A549 (cell line): ENCODE results near the genes ZC3H11B and RAB3GAP2.

GRCh38 chr1:214354677-214355195 is 73.8 kb downstream of the SMYD2 start:
- PRO-cap = no peak
CAGE:
- cytosol, long polyA plus RNA = no peak
- long polyA plus RNA = no peak
- nucleus, long polyA plus RNA = no peak

DNA sequence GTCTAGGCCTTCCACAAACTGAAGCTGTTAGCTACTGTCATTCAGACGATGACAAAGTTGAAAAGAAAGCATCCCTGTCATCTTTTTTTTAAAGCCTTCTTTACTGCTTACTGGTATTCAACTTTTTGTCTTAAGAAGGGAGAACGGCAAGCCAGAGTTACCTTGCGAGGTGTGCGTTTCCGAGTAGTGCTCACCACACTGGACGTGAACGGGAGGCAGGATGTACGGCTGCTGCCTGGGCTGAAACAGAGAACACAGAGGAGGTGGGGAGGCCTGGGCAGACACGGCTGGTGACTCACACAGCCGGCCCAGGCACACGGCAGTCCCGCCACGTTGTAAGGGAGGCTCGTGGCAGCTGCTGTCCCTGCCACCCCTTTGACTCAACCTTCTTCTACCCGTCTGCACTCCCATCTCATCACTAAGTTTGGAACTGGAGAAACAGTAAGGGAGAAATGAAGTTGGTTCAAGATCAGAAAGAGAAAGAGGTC is 105.8 kb downstream of the SMYD2 start:
- PRO-cap = no peak
CAGE:
- cytosol, long polyA plus RNA = no peak
- long polyA plus RNA = no peak
- nucleus, long polyA plus RNA = no peak

DNA sequence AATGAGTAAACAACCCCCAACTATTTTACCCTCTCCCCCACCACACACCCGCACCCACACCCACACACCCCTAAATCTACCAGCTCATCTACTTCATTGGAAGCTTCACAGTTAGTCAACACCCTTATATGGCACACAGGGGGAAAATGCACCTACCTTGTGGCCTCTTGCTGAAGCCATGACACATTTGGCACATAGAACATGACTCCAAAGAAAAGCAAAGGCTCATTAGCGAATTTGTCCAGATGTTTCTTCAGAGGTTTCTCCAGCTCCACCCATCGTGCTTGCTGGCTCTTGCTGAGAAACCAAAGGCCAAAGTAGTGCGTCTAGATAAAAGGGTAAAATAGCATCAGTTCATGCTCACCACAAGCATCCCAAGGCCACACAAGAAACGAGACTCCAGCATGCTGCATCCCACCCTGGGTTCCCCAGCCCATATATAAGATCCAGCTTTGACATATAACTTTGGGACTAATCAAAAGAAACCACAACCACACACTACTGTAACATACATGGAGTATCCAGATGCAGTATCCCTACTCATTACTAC is 99.7 kb downstream of the PTPN14 start:
- PRO-cap = no peak
CAGE:
- cytosol, long polyA plus RNA = no peak
- long polyA plus RNA = no peak
- nucleus, long polyA plus RNA = no peak

DNA sequence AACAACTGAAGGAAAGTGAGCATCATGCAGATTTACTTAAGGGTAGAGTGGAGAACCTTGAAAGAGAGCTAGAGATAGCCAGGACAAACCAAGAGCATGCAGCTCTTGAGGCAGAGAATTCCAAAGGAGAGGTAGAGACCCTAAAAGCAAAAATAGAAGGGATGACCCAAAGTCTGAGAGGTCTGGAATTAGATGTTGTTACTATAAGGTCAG is 43.4 kb downstream of the CENPF start:
- PRO-cap = unidirectional peak, plus-strand start at position 124 of the sequence
CAGE:
- cytosol, long polyA plus RNA = no peak
- long polyA plus RNA = no peak
- nucleus, long polyA plus RNA = no peak

GRCh38 chr1:215581688-215582181 is 14.6 kb downstream of the KCTD3 start:
- PRO-cap = no peak
CAGE:
- cytosol, long polyA plus RNA = no peak
- long polyA plus RNA = no peak
- nucleus, long polyA plus RNA = no peak

GRCh38 chr1:215637059-215637744 is 70.1 kb downstream of the KCTD3 start:
- PRO-cap = no peak
CAGE:
- cytosol, long polyA plus RNA = no peak
- long polyA plus RNA = no peak
- nucleus, long polyA plus RNA = no peak

DNA sequence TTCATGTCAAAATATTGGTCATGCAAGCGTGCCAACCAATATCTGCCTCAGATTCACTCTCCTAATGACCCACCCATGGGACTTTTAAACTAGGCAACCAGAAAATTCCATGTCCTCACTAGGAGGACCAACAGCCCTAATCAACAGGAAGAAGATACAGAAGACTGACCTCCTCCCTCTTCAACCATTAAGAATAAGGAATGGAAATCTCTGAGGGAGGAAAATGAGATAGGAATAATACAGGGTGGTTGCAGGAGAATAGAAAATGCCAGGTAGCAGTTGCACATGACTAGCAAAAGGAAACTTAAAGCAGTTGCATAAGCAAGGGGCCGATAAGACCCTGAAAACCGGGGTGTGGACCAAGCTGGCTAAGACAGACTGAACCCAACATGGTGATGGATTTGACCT is 61.0 kb upstream of the USH2A start:
- PRO-cap = no peak
CAGE:
- cytosol, long polyA plus RNA = no peak
- long polyA plus RNA = no peak
- nucleus, long polyA plus RNA = no peak

DNA sequence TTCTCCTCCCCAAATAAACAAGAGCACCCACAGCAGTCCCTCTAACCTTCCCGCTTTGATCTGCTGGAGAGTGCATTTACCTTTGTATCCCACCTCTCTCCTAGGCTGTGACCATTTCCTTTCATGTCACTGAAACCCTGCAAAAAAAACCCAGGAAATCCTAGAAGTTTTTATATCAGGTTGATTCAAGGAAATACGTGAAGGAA is 108.4 kb upstream of the USH2A start:
- PRO-cap = no peak
CAGE:
- cytosol, long polyA plus RNA = no peak
- long polyA plus RNA = no peak
- nucleus, long polyA plus RNA = no peak

DNA sequence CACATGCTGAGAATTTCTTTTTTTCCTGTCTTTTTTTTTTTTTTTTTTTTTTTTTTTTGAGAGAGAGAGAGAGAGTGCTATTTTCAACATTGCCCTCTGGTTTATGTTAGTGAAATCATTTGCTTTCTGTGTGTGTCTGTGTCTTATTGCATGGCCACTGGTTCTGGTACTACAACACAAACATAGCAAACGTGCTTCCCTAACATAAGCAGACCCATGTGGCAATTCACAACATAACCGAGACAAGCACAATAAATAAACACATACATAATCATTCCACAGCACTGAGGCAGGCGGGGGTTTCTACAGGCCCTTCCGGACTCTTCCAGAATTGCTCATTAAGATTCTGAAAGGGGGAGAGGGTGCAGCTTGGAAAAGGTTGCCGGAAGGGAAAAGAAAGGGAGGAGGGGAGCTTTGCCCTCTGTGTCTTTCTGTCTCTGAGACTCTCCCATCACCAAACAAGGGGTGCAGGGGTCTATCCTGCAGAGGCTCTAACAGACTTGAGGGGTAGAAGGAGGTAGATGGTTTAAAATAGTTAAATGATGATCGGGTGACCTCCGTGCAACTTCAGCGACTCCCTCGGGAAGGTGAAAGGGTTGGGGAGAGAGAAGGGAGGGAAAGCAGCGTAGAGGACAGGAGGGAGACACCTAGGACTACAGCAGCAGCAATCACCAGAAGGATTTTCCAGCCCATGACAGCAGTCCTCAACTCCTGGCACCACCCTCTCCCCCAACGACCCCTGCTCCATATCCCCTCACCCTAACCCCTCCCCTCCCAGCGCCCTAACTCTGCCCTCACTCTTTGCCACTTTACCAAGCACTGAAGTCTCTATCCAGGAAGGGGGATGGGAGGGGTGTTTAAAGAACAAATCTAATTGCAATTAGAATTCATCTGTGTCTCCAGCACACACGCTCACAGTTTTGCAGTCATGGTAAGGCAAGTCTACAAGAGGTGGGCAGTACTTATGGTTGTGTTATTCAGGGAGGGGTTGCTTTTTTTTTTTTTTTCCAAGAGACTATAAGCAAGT is 365.5 kb upstream of the ESRRG start:
- PRO-cap = no peak
CAGE:
- cytosol, long polyA plus RNA = no peak
- long polyA plus RNA = no peak
- nucleus, long polyA plus RNA = no peak

- PRO-cap = no peak
CAGE:
- cytosol, long polyA plus RNA = no peak
- long polyA plus RNA = no peak
- nucleus, long polyA plus RNA = no peak
These were observed 412.4 kb upstream of the ESRRG start for GRCh38 chr1:217135404-217136154.

- PRO-cap = no peak
CAGE:
- cytosol, long polyA plus RNA = no peak
- long polyA plus RNA = no peak
- nucleus, long polyA plus RNA = no peak
These were observed 326 bp upstream of the TGFB2 start for GRCh38 chr1:218344852-218345167.

GRCh38 chr1:218380019-218380993 is 35.2 kb downstream of the TGFB2 start:
- PRO-cap = no peak
CAGE:
- cytosol, long polyA plus RNA = no peak
- long polyA plus RNA = no peak
- nucleus, long polyA plus RNA = no peak

GRCh38 chr1:219612975-219613247 is at the start of gene ZC3H11B:
ZC3H11B (minus strand) TSS chr1:219613105.
- PRO-cap = no peak
CAGE:
- cytosol, long polyA plus RNA = no peak
- long polyA plus RNA = no peak
- nucleus, long polyA plus RNA = no peak

DNA sequence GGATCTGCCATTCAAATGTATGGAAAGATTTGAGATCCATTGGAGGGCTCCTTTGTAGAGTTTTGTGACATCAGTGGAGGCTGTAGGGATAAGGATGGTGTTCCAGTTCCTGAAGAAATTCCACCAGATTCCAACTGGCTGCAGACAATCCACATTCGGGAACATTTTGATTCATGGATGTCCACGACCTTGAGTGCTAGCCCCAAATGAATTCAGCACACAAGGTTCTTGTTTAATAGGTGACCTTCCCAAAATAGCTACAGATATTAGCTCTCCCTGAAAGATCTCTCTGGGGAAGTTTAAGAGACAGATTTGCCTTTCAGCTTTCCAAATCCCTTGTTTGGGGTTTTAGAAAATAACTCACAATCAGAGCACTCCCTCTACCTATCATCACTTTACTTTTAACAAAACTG is 128.4 kb upstream of the ZC3H11B start:
- PRO-cap = no peak
CAGE:
- cytosol, long polyA plus RNA = no peak
- long polyA plus RNA = no peak
- nucleus, long polyA plus RNA = no peak

DNA sequence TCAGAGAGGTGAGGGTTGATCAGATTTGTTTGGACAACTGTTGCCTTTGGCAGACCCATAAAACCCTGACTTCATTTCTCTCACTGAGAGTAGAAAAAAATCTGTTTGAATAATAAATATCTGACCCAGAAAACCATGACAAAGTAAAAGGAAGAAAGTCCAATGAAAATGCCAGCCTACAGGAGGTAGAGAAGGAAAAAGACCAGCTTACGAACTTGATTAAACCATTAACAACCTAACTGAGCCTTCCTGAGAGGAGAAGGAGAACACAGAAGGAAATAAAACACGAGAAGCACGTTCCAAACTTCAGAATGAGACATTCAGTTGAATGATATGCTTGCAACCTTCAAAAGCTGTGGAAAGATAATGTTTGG is 12.5 kb upstream of the SLC30A10 start:
- PRO-cap = no peak
CAGE:
- cytosol, long polyA plus RNA = no peak
- long polyA plus RNA = no peak
- nucleus, long polyA plus RNA = no peak

- PRO-cap = no peak
CAGE:
- cytosol, long polyA plus RNA = no peak
- long polyA plus RNA = no peak
- nucleus, long polyA plus RNA = no peak
These were observed 26.4 kb downstream of the EPRS1 start for GRCh38 chr1:220019858-220020251.

DNA sequence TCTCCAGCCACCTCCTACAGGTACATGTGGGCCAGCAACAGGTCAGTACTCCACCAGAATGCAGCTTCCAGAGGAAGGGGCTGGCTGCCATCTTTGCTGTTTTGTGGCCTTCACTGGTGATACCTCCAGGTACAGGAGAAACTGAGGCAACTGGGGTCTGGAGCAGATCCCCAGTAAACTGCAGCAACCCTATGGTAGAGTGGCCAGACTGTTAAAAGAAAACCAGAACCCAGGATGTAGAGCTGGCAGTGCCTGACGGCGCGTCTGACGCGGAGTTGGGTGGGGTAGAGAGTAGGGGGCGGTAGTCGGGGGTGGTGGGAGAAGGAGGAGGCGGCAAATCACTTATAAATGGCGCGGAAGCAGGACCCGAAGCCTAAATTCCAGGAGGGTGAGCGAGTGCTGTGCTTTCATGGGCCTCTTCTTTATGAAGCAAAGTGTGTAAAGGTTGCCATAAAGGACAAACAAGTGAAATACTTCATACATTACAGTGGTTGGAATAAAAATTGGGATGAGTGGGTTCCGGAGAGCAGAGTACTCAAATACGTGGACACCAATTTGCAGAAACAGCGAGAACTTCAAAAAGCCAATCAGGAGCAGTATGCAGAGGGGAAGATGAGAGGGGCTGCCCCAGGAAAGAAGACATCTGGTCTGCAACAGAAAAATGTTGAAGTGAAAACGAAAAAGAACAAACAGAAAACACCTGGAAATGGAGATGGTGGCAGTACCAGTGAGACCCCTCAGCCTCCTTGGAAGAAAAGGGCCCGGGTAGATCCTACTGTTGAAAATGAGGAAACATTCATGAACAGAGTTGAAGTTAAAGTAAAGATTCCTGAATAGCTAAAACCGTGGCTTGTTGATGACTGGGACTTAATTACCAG is 18.8 kb downstream of the RAB3GAP2 start:
- PRO-cap = no peak
CAGE:
- cytosol, long polyA plus RNA = no peak
- long polyA plus RNA = no peak
- nucleus, long polyA plus RNA = no peak

DNA sequence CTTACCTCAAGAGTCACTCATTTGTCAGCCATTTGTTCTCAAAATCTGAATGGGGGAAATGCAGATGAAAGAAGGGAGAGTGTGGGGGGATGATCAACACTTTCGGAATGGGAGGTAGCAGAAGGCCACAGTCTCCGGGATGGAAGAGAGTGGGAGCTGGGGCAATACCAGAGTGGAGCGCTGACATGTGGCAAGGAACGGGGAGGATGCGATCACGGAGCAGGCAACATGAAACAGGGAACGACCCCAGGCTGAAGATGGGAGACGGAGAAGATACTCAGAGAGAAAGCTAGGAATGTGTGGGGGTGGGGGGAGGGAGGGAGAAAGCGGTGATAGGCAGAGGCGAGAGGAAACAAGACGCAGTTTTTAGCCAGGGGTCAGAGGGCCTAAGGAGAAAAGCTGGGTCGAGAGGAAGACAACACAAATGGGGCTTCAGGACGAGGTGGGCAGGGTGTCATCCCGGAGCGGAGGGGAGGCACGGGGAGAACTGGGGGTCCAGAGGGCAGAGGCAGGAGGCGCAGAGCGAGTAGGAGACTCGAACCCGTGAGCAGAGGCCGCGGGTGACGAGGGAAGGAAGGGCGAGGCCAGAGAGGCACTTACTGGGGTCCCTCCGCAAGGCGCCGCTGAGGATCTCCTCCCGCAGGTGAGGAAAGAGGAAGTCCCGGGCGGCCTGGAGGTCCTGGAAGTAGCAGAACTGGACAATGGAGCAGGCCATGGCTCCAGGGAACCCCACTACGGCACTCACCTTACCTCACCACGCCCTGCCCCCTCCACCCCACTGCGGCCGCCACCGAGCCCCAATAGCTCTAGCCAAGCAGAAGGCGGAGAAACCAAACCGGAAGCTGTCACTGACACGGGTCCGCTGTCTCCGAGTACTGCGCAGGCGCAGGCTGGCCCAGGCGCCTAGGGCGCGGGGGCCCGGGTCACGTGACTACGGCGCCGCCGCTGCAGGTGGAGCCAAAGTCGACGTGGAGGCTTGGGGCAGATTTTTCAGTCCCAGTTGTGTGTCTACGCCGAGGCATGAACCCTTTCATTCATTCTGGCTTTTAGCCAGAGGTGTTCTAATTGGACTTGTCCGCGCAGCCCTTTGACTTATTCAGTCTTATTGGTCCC is at the start of gene RAB3GAP2:
RAB3GAP2 (minus strand) TSS at position 831 of the 1,113 bp plus-strand sequence.
- PRO-cap = bidirectional peak, plus-strand start at position 996 of the sequence, minus-strand start at position 808 of the sequence
CAGE:
- cytosol, long polyA plus RNA = no peak
- long polyA plus RNA = no peak
- nucleus, long polyA plus RNA = no peak

GRCh38 chr1:220360868-220361164 is 88.6 kb upstream of the RAB3GAP2 start:
- PRO-cap = no peak
CAGE:
- cytosol, long polyA plus RNA = no peak
- long polyA plus RNA = no peak
- nucleus, long polyA plus RNA = no peak

DNA sequence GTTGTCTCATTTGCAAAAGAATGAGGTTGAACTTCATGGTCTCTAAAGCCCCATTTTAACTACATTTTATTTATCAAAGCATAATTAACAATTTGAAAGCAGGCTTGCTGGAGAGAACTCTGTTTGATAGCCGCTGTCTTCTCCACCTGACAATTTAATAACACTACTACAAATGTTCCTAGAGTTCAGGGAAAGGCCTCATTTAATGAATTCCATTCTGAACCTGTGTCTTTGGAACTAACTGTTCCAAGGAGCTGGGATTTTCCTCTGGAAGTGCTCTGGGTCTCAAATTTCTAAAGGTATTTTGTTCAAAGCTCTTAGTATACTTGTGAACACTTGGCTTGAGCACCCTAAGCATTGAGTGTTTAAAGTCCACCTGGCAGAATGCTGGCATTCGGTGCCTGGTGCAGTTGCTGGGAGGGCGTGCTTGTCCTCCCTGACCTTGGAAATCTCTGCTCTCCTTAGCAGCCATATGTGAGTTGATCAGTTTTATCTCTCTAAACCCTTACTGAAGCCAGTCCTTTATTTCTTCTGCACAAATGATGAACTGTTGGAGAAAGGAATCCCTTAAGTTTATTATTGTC is 2.9 kb downstream of the MTARC2 start:
- PRO-cap = no peak
CAGE:
- cytosol, long polyA plus RNA = no peak
- long polyA plus RNA = no peak
- nucleus, long polyA plus RNA = no peak